Mesenchymal stem cell of Wharton's jelly (primary cell): ENCODE measurements around a stretch of chr2.

- CAGE, long polyA plus RNA = no peak
Measured at GRCh38 chr2:236718993-236719796, 149.6 kb downstream of the ACKR3 start.

DNA sequence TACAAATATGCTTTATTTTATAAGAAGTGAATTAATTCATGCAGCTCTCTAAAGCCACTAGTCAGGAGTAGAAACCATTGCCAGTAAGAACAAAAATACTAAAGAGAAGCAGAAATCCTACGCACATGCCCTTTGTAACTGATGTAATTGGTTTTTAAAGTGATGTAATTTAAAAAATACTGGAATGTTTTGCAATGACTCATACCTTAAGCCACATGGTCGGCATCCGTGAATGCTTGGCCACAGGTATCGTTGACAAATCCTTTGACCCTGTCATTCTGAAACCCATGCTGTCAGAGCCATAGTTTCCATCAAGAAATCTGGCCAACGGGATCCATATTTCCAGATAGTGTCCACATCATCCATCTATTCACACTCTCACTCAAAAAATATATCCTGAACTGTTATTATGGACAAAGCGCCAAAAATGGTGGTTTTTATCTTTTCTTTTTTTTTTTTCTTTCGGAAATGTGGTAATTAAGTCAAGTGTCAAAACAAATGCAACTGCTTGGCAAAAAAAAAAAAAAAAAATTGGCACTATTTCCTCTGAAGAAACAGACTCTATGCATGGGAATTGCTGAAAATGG lies 213.4 kb downstream of the ACKR3 start:
- CAGE, long polyA plus RNA = no peak

GRCh38 chr2:236888896-236889452 lies 196.7 kb upstream of the COPS8 start:
- CAGE, long polyA plus RNA = no peak

DNA sequence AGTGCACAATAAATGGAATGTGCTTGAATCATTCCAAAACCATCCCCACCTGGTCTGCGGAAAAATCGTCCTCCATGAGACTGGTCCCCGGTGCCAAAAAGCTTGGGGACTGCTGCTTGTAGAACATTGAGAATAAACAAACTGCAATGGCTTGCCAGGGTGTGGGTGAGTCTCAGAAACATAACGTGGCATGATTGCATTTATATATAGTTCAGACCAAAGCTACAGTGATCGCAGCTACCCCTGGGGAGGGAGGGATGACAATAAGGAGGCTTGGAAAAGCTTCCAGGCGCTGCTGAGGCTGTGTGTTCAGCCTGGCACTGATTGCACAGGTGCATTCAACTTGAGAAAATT lies 133.1 kb upstream of the COPS8 start:
- CAGE, long polyA plus RNA = no peak

DNA sequence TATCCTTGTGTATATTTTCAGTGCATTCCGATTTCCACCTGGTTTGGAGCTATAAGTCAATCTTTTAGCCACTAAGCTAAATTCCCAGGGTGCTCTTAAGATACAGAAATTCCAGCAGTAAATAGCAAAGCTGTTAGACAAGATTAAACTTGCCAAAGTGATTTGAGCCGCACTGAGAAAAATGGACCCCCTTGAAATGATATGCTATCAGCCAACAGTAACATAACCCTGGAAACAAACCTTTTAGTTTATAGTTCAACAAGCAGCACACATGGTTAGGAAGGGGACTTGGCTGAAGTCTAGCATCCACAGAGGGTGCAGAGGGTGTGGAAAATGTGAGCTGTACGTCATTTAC lies 99.9 kb upstream of the COPS8 start:
- CAGE, long polyA plus RNA = no peak

DNA sequence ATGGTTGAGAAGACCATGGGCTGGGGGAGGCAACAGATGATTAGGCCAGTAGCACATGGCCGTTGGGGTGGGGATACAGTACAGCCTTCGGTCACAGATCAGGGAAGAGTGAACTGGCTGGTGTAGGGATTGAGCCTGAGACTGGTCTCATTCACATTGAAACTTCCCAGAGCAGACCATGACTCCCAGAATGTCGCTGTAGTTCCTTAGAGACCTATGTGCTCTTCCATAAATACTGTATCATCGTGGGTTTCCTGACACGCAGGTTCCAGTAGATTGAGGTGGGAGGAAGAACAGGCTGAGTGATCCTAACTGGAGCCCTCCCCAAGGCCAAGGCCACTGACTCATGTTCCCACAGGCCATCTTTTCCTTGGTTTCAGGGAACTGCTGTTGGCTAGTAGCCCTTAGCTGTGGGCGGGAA lies 55.7 kb downstream of the COPS8 start:
- CAGE, long polyA plus RNA = no peak

DNA sequence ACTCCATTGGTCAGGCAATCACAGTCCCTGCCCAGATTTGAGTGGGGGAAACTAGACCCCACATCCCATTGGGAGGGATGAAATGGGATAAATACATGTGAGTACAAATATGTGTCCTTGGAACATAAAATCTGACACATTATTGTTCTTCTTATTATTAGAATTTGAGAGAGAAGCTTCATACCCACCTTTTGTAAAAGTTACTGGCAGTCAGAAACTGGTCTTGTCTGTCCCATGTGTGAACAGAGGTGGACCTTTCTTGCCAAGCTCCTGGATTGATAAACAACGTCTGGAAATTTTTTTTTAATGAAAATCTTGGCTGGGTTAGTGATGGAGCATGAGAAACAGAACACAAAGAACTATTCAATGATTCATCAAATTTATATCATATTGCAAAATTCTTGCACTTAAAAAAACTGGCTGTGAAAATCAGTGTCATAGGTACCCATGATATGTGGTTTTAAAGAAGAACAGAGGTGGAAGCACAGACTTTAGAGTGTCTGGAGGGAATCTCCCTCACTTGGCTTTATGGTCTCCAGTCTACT lies 57.9 kb downstream of the COPS8 start:
- CAGE, long polyA plus RNA = no peak

DNA sequence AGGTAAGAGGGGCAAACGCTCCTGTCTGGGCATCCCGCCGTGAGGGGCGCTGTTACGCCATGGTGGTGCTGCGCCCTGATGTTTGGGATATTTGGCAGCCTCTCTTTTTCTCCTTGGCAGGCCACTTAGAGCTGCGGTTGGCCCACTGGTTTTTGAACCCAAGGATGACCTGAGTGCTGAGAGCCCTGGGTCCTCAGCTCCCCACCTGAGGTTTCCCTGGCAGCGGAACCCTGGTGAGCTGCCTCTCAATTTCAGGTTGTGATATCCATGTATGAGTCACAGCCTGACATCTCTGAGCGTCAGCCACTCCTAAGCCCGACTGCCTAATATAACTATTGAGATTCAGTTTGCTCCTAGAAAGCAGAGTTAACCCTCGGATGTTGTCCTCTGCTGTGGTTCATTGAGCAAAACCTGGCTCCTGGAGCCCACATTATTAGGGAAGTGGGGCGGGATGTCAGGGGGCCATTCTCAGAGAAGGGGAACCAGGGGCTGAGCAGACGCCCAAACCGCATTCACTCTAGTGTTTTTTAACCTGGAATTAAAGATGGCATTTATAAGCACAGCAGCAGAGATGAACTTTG lies 103.2 kb downstream of the COL6A3 start:
- CAGE, long polyA plus RNA = no peak

GRCh38 chr2:237335889-237336709 lies 77.9 kb downstream of the COL6A3 start:
- CAGE, long polyA plus RNA = no peak

- CAGE, long polyA plus RNA = no peak
Measured at GRCh38 chr2:237359907-237360359, 54.0 kb downstream of the COL6A3 start.

DNA sequence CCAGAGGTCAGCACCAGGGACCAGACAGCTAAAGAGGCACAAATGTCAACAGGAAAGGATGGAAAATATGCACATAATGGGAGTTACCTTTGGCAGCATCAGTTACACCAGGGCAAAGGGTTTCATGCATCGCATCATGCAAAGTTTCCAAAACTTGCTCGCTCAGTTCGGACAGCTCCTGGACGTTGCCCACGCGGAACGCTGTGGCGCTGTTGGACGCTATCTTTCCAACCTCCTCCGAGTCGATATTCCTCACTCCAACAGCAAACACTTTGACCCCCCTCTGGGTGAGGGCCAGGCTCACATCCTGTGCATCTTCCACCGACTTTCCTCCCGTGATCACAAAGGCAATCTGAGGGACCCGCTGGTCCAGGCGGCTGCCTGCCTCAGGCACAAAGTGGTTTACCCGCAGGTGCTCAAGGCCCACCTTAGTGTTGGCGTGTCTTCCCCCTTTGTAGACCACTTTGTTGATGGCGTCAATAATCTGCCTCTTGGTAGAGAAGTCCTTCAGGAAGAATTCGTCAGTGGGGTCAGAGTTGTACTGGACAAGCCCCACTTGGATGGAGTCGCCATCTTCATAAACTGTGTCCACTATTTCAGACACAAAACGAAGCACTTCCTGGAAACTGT lies 47.2 kb downstream of the COL6A3 start:
- CAGE, long polyA plus RNA = no peak

- CAGE, long polyA plus RNA = no peak
Measured at GRCh38 chr2:237451401-237451839, 35.6 kb upstream of the MLPH start.

DNA sequence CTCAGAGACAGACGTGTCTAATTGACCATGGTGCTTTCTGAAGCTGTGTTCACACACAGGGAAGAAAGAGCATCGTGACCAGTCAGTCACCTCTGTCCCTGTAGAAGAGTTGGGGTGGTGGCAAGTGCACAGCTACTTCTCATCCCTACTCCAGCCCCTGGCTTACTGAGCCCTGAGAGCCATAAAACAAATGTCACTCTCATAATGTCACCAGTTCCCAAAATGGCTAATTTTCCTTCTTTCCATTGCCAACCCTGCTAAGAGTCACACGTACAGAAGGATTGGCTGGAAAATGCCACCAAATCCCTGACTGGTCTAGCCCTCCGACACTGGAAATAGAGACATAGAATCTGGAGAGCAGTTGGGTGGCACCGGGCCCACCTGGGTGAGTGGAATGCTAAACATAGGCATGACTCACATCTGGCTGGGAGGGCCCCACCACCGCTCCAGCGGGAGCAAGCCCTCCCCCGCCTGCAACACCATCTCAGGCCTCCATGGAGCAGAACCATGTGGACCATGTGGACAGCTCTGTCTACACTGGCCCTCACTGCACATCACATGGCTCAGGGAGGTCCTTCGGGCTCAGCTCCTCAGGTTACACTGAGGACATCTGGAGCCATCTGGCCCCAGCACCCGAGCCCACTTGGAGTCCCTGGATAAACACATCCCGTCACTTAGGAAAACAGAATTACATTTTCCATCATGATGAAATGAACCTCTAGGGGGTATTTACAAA lies 31.0 kb upstream of the MLPH start:
- CAGE, long polyA plus RNA = no peak

- CAGE, long polyA plus RNA = no peak
Measured at GRCh38 chr2:237474614-237475197, 12.3 kb upstream of the MLPH start.

GRCh38 chr2:237514269-237515548 lies 27.7 kb downstream of the MLPH start:
- CAGE, long polyA plus RNA = no peak

- CAGE, long polyA plus RNA = no peak
Measured at GRCh38 chr2:237546384-237546935, 19.9 kb upstream of the PRLH start.

DNA sequence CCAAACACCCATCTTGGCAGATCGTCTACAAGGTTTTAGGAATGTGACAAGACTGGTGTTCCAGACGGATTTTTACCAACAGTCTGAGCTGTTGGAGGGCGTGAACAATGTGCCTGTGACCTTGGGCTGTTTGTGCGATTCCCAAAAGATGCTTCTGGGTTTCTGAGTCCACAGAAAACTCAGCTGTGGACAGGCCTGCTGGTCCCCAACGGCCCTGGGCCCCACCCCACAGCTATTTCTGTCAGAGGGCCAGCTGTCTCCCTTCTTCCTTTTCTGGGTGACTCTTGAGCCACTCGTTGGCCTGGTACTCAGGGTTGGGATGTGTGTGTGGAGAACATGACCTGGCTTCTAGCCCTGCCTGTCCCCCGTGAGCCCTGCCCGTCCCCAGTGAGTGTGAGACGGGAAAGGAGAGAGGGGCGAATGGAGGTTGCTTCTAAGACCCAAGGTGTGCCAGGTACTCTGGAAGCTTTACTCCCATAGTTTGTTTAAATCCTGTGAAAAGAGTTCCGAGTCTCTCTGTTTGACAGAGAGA lies 5.9 kb downstream of the LRRFIP1 start:
- CAGE, long polyA plus RNA = no peak

GRCh38 chr2:237673089-237674092 lies 46.0 kb downstream of the LRRFIP1 start:
- CAGE, long polyA plus RNA = no peak

DNA sequence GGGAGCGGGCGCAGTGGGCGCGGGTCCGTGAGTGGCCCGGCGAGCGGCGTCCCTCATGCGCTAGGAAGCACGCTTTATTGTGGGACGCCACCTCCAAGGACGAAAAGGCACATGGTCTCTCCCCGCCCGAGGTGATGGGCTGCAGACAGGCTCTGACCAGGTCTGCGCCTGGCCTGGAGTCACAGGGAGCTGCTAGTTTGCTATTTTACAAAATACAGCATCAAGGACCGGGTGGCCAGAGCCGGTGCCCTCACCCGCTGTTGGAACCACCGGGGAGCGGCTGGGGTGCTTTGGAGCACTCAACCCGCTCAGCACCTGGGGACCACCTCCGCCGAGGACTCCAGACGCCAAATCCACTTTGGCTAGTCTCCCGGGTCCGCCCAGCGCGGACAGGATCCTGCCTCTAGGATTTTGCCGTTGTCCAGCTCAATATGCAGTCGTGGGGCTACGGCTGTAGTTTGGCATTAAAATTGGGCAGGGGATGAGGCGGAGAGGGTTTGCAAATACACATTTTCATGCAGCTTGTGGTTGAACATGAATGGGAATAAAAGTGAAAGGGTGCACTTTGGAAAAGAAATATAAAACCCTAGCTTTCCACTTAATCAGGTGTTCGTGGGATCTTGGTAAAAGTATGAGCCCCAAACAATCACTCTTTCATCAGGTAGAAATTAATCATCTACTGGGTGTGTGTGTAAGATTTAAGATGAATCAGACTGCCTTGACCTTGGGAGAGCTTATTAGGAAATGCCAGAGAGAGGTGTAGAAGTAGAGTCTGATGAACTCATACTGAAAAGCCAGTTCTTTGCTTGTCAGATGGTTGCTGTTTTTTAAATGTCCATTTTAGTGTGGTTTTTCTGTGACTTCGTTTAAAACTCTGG lies 65.5 kb downstream of the LRRFIP1 start:
- CAGE, long polyA plus RNA = no peak

DNA sequence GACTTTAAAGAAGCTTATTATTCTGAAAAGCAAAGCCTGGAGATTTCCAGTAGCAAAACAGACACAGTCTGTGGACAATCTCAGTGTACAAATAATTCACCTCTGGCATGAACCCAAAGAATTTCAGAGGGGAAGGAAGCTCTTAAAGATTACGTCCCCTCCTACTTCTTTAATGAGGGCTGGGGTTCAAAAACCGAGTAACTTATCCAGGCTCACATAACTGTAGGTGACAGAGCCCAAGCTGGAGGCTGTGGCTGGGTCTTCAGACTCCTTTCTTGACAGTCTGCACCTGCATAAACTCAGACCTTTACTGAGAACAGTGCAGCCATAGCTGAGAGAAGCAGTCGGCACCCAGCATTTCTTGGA lies 70.7 kb downstream of the LRRFIP1 start:
- CAGE, long polyA plus RNA = no peak